Measurements from ENCODE around the gene TLK2.

DNA sequence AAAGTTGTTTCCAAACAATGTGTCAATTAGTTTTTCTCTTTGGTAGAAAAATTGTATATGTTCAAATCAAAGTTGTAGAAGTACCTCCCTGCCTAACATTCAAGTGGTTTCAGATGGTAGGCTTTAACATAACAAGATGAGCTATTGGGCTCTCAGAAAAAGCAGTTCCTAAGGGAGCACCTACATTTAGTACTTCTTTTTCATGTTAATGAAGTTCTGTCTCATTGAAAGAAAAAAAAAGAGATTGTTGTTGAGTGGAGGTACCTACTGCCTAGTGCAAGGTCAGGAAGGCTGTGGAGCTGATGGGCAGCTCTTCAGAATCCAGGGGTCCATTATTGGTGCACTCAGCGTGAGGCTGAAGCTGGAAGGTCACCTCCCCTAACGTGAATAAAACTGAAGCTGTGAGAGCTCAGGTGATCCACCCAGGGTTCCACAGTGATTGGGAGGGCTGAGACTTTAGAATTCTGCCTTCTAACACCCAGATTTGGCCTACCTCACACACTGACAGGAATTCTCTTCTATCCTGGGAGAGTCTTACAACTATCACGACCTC lies 154.0 kb upstream of the TBX2 start:
- RRBS, result no CpG with 5 or more reads among the region's 3 CpGs

DNA sequence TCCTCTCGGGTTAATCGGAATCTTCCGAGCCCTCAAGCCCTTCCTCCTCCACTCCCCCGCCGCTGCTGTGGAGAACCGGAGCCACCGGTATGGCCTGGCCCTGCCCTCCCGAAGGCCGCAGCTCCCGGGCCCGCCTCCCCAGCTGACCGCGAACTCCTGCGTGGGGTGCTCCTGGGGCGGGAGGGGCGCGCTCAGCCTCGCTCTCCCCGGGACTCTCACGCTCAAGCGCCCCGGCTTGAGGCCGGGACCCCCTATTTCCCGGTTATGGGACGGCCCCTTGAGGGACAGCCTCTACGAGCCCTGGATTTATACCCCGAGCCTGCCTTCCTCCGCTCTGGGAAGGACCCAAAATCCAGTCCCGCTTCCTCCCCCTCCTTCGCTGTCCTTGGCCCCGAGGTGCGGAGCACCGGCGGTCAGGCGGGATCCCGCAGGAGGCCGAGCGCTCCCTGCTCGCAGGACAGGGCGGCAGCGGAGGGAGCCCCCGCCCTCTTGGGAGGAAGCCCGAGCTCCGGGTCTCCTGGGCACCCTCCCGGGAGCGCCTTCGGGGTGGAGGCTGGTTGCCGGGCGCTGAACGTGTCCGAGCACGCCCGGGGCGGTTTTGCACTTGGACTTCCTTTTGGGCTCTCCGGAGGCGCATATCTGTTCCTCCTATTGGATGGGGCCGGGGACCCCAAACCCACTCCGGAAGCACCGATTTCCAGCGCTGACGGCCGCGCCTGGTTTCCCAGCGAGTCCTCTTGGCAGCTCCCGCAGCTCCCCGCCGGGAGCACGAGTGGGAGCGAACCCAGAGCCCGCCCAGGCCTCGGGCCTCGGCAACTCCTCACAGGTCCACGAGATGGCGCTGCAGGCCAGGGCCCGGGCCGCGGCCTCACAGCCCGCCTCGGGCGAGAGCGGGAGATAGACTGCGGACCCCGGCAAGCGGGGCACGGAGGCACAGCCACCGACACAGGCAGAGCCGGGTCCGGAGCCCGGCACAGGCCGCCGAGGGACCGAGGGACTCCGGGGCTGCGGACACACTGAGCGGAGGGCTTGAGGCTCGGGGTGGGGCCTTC lies 12.4 kb downstream of the TBX2 start:
- RRBS, result 2% methylated on average over 63 of the region's 96 CpGs

DNA sequence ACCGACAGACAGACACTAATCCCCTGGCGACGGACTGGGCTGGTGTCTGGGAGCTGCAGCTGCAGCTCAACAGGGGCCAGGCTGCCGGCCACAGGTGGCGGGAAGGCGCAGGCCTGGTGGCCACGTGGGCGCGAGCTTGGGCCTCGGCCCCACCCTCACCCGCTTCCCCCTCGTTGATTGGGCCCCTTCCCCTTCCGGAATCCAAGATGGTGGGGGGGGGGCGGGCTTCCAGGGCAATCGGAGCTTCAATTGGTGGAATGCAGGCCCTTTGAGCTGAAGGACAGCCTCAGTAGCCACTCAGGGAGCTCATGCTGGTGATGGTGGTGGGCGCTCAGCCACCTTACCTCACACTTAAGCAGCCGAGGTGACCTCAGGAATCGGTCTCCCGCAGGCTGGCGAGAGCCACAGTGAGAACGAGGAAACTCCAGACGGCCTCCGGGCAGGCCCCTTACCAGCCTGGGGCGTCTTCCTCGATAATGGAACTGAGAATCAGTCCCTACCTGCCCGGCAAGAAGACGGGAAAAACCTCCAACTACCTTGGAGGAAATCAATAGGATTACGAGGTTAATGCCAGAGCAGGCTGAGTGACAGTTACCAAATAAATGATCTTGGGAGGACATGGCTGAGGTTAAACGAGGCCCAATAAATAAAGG lies 8.6 kb upstream of the TBX4 start:
- RRBS, result 32% methylated on average over 6 of the region's 29 CpGs

DNA sequence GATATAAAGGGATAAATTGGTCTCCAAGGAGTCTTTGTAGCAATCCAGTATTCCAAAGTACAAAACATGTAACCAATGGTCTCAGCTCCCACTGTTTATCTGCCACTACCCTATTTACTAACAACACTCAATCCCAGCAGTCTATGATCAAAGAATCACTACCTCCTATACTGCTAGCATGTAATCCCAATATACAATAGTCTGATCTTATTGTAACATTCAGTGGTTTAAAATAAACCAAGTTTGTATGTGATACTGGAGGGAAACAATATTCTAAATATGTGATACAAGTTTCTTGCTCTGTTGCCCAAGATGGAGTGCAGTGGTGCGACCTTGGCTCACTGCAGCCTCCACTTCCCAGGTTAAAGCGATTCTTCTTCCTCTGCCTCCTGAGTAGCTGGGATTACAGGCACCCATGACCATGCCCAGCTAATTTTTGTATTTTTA lies 26.0 kb downstream of the MED13 start:
- RRBS, result no CpG with 5 or more reads among the region's 2 CpGs

DNA sequence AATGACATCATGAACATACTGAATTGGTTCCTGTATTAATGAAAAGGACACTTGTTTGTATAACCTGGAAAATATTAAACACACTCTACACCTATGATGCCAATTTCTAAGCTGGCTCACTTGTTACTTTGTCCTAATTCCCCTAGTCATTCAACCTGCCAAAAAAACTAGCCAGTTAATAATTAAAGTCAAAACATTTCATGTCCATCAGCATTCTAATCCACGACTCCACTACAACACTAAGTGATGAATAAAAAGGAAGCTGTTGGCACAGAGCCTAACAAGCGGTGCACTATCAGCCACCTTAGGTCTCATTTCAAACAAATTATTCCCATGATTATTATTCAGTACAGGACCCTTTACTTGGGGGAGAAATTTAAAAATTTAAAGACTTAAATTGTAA lies 12.1 kb downstream of the MED13 start:
- RRBS, result no CpG with 5 or more reads among the region's 2 CpGs

DNA sequence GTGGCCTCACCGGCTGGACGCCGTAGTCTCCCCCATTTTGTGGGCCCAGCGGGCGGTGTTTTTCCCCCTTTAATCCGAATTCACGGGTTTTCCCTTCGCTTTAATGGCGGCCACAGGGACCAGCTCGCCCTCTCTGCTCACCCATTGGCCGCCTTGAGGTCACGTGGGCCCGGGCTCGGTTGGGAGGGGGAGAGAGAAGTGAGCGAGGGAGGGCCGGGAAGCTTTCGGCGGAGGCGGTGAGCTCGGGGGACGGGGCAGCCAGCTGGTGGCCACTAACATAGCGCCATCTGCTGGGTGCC lies 706 bp upstream of the MED13 start:
- RRBS, result under 1% methylated on average over 9 of the region's 22 CpGs

DNA sequence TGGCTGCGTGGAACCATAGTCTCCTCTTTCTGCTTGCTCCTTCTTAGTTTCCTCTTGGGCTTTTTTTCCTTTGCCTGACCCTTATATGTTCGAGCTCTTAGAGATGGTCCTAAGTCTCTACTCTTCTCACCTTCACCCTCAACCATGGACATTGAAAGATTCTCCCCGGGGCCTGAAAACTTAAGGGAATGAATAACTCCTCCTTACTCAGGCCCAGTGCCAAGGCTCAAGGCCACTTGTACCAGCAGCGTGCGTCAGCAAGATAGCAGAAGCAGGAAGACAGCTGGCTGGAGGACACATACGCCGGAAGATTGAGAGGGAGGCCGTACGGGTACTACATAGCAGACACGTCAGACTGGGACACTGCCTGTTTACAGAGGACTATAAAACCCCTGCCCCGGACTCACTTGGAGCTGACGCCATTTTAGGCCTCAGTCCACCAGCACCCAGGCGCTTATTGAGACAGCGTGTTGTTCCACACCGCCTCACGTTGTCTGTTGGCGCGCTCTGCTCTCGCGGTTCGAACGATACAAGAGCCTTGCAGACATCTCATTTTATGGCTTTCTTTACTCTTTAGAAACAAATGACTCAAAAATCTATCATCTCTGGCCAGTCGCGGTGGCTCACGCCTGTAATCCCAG lies 75.8 kb upstream of the MED13 start:
- RRBS, result 49% methylated on average over 4 of the region's 25 CpGs

GRCh38 chr17:62165201-62165816 lies 100.2 kb upstream of the MED13 start:
- RRBS, result no CpG with 5 or more reads among the region's 3 CpGs

DNA sequence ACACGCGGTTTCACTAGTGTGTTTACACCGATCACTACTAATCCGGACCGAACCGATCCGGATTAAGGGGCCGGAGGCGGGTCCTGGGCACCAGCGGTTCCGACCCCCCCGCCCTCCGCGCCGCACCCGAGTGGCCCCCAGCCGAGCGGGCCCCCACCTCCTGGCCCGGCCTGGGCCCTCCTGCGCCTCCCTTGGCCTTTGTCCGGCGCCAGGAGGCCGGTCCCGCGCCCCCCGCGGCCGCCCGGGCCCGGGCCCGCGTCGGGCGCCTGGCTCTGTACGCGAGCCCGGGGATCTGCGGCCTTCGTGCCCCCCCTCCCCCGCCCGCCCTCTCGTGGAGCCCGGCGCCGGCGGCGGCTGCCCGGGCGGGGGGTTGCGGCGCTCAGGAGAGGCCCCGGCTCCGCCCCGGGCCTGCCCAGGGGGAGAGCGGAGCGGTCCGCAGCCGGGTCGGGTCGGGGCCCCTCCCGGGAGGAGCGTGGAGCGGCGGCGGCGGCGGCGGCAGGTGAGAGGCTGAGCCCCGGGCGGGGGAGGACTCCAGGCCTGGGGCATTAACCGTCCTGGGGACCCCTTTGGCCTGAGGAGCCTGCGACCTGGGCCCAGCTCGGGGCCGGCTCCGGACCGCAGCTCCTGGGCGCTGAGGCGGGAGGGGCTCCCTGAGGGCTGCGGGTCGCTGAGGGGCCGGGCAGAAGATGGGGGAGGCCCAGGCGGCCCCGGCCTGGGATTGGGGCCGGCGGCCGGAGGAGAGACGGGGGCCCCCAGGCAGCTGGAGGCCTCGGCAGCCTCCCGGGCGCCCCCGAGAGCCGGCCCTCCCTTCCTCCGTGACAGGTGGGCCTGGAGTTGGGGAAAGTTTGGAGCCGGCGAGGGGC lies at the start of gene TLK2:
Gene TLK2, plus strand, starts transcription at position 34 of the 863 bp plus-strand sequence.
- RRBS, result under 1% methylated on average over 11 of the region's 95 CpGs

GRCh38 chr17:62553003-62553744 lies 74.3 kb upstream of the MRC2 start:
- RRBS, result no CpG with 5 or more reads among the region's 5 CpGs

GRCh38 chr17:62559837-62560234 lies 67.6 kb upstream of the MRC2 start:
- RRBS, result no CpG with 5 or more reads among the region's 2 CpGs

- RRBS, result no CpG with 5 or more reads among the region's 2 CpGs
Observed at GRCh38 chr17:62579520-62580167, 47.8 kb upstream of the MRC2 start.

DNA sequence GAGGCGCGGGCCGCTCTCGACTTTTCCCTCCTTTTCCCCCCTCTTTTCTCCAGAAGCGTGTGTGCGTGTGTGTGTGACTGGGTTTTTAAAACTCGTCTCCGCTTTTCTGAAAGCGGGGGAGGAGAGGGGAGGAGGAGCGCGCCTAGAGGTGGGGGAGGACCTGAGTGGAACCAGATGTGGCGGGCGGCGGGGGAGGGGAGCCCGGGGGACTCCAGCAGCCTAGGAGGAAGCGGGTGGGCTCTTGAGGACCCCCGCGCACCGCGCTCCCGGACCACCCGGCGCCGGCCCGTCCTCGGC lies 450 bp downstream of the MRC2 start:
- RRBS, result 2% methylated on average over 10 of the region's 26 CpGs

- RRBS, result no CpG with 5 or more reads among the region's 22 CpGs
Observed at GRCh38 chr17:62644342-62645072, 17.0 kb downstream of the MRC2 start.

DNA sequence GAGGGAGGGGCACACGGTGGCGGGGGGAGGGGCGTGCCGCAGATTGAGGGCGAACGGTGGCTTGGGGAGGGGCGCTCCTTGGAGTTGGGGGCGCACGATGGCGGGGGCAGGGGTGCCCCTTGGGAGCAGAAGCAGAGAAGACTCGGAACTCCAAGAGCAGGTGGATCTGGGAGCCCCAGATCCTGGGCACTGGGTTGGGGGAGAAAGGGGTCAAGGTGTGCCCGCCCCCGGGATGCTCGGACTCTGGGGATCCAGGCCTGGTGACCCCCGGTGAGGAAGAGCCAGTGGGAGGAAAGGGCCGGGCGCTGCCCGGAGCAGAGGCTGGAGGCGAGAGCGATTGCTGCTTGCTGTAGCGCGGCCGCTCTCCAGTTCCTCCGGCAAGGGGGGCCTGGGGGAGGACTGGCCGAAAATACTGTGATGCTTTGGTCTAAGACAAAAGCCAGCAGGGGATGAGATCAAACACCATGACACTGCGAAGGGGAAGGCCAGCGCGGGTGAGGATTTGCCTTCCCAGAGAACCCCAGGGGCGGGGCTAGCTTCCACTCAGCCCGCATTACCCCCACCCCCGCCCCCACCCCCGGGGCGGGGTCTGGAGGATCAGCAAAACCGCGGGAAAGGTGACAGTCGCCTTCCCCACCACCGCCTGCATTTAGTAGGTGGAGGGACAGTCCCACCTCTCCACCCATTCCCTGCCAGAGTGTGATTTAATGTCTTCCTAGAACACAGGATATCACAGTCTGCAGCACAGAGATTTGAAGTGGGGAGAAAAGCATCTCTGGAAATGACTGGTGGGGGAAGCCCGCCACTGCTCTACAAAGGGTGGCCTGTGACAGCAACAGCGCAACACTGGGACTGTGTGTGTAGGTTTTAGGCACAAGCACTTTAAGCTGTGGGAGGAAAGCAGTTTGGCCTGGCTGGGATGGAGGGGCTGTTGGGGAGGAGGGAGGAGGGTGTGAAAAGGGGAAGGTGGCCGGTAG lies 25.6 kb downstream of the MRC2 start:
- RRBS, result 3% methylated on average over 9 of the region's 40 CpGs

GRCh38 chr17:62790789-62791052 lies 17.4 kb downstream of the MARCHF10 start:
- RRBS, result no CpG with 5 or more reads among the region's 2 CpGs

- RRBS, result no CpG with 5 or more reads among the region's 6 CpGs
Observed at GRCh38 chr17:63116851-63117560, 151.0 kb downstream of the TANC2 start.

- RRBS, result no CpG with 5 or more reads among the region's 14 CpGs
Observed at GRCh38 chr17:63423101-63423994, 22.8 kb downstream of the CYB561 start.

DNA sequence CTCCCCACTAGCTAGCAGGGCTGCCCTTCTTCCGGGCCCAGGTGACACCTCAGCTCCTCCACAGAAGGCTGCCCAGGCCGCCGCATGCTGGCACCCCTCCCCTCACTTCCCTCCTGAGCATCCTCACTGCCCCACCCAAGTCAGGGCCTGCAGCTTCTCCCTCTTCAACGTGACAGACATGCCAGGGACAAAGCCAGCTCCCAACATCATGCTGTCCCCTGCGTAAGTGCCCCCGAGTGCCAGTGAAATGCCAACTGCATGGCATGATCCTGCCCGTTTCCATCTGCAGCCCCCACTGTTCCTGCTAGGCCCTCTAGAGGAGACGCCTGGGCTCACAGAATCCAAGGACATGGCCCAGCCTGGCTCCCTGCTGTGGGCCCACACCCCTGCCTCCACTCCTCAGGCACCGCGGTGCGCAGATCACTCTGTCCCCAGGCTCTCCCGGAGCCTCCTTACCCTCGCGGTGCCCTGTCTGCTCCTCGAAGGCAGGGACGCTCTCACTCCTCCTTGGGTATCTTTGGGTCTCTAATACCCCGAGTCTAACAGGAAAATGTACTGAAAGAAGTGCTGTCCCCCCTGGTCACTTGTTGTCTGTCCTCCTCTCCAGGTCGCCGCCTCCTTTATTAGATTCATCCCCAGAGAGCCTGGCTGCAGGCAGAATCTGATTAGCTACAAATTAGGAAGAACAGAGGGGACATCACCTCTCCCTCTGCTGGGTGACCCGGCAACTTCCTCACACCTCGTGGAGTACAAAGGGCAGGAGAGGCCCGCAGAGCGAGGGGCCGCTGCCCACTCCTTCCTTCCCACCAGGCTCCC lies 5.6 kb downstream of the CYB561 start:
- RRBS, result no CpG with 5 or more reads among the region's 24 CpGs

DNA sequence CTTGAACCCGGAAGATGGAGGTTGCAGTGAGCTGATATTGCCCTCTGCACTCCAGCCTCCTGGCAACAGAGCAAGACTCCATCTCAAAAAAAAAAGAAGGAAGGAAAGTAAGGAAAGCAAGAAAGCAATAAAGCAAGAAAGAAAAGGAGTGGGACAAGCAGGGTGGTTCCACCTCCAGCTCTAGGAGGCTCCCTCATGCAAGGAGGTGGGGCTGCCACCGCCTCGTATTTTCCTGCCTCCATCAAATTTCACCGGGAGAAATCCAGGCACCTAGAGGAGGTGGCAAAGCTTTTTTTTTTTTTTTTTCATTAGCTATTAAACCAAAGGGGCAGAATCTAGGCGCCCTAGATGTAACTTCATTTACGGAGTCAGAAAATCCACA lies 1.0 kb downstream of the CYB561 start:
- RRBS, result no CpG with 5 or more reads among the region's 6 CpGs

Data from hTERT-HM (cell line).